Metastatic Liver Carcinoma in the Lung (tissue), 2 donors: Measurements from ENCODE around the genes PYROXD2 and ABCC2.

DNA sequence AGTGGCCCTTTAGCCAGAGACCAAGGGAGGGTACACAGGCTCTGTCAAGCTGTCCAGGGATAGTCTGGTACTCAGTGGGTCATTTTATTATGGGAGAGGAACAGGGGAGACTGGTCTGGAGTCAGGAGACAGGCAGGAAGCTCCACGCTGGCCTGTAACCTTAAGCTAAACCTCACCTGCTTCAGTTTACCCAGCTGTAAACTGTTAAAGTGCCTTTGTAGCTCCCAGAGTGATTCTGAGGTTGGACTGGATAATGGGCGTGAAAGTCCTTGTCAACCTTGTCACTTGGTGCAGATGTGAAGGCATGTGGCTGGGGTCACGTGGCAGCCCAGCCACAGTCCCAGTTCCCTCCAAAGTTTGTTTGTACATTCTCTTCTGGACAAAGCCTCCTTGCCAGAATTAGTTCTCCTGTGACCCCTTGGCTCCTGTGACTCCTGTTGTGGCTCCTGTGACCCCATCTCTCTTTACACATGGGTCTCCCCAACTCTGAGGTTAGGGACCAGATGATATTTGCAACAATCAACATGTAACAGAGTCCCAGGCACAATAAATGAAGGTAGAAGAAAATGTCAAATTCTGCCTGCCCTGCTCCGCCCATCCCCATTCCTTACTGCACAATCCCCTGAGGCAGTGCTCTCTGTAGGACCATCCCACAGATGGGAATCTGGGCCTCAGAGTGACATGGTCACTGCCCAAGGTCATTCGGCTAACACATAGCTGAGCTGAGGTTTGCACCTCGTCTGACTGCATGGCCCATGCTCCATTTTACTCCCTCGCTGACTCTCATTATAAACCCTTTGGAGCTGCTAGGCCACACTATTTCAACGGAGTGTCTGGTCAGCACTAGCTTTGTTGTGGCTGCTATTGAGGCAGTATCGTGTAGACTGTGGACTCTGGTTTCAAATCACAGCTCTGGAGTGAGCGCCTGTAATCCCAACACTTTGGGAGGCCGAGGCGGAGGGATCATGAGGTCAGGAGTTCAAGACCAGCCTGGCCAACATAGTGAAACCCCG is 1.1 kb downstream of the HOGA1 start:
- PRO-cap, 2 experiments: no peak in any of the 2 experiments

- PRO-cap, 2 experiments: no peak in any of the 2 experiments
Measured at GRCh38 chr10:97673440-97674485, 13.3 kb downstream of the AVPI1 start.

DNA sequence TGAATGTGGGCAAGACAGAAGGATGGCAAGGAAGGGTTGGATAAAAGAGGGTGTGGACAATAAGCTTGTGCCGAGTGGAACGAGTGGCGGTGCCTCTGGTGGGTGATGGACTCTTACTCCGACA is 570 bp upstream of the MARVELD1 start:
- PRO-cap, 2 experiments: no peak in any of the 2 experiments

GRCh38 chr10:97726543-97727283 is 10.2 kb upstream of the ZFYVE27 start:
- PRO-cap, 2 experiments: no peak in any of the 2 experiments

DNA sequence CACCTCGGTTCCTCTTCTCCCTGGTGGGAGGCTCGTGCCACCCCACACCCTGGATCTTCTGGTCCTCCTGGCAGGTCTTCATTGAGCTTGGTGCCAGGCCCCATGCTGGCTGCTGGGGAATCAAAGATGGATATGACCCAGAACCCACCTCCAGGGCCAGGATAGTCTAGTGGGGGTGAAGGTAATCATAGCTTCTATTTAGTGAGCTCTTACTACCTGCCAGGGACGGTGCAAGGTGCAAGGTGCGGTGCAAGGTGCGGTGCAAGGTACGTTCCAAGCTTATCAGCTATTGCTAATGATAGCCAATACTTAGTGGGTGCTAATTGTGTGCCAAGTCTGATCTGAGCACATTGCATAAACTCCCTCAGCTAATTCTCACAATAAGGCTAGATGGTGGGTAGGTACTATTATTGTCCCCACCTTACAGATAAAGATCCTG is 604 bp upstream of the SFRP5 start:
- PRO-cap, 2 experiments: no peak in any of the 2 experiments

GRCh38 chr10:97796563-97797093 is 24.8 kb upstream of the SFRP5 start:
- PRO-cap, 2 experiments: no peak in any of the 2 experiments

GRCh38 chr10:97848939-97849430 is 658 bp upstream of the GOLGA7B start:
- PRO-cap, 2 experiments: no peak in any of the 2 experiments

GRCh38 chr10:98243805-98244466 is 24.1 kb downstream of the LOXL4 start:
- PRO-cap, 2 experiments: no peak in any of the 2 experiments

DNA sequence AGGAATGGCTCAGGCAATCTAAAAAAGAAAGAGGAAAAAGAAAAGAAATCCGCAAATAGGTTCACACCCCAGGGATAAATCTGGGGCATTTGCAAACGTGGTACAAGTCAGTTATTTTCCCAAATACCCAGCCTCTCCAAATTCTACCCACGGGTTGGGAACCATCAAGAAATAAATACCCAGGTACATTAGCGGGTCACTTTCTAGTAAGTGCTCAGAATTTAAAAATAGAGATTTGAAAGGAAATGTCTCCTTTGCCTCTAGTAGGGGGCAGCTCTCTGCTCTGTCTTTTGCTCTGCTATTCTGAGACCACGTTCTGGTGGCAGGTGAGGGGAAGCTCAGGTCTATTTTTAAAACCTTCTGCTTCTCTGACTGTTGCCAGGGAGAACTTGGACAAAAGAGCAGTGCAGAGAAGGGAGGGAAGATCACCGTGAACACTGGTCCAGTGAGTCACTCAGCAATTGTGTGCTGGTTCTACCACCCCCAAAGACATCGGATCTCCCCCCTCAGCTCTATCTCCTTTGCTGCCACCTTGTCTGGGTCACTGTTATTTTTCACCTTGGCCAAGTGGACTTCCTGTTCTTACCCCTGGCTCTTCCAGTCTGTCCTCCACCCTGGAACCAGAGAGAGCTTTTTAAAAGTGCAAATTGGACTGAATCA is 72.3 kb upstream of the LOXL4 start:
- PRO-cap, 2 experiments: no peak in any of the 2 experiments

DNA sequence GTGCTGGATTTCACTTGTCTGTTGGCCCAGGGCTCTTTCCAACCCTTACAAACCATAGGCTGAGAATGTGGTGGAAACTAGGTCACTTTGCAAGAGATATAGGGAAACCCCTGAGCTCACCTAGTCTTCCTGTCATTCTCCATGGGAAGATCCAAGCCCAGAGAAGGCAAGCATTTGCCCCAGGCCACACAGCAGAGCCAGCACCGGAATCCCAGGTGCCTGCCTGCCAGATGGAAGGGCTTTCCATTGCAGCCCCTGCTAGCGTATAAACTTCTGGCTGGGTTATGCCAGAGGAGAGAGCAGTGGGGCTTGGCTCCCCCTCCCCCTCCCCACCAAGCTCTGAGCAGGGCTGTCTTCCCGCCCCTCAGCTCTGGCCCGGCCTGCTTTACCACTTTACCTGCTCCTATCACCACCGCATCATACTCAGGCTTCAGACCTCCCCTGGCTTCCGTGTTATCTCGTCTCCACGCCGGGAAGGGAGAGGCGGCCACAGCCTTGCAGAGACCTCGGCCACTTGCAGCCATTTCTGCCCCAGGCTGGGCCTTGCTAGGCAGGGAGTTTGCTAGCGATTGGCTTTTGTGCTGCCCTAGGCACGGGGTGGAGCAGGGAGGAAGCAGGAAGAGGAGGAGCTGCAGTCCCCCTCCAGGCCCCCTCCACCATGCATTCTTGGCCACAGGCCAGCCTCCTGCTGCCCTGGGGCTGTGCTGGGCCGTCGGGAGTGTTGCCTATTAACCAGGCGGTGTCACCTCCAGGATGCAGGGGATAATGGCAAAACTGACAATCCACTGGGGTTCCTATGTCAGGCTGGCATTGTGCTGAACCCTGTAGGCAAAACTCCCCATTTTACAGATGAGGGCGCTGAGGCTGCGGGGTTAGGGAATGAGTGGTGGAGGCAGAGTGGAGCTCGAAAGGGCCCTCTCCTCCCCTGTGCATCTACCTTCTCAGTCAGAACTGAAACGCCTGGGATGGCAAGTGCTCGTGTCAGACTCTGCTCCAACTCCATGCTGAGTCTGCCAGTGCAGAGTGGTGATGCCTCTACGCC is at the start of gene PYROXD2:
TSS of gene PYROXD2 (minus strand) at position 571 of the 1,042 bp plus-strand sequence.
- PRO-cap, 2 experiments: peak in 2 of 2 experiments; most common minus-strand start position 528 of the sequence (in 1)

- PRO-cap, 2 experiments: no peak in any of the 2 experiments
Measured at GRCh38 chr10:98567478-98567677, 120.6 kb upstream of the HPS1 start.

DNA sequence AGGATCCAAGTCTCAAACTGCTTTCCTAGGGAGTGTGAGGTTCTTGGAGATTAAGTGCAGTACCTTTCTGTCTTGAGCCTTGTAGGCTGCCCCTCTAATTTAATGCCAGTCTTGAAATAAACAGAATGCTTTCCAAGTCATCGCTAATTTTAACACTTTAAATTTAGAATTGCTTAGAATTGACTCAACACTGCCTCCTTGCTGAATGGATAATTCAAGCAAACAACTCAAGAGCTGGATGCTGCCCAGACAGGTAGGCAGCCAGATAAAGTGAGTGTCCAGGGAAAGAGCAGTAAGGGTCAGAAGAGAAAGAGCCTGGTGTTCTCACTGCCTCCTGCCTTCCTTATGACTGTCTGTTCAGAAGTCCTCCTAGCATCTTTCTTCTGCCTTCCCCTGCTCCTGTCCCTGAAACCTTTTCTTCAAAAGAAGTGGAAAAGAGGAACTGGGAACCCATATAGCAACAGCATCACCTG is 3.0 kb upstream of the GOT1 start:
- PRO-cap, 2 experiments: no peak in any of the 2 experiments

GRCh38 chr10:99533924-99534773 is 1.4 kb downstream of the NKX2-3 start:
- PRO-cap, 2 experiments: no peak in any of the 2 experiments

DNA sequence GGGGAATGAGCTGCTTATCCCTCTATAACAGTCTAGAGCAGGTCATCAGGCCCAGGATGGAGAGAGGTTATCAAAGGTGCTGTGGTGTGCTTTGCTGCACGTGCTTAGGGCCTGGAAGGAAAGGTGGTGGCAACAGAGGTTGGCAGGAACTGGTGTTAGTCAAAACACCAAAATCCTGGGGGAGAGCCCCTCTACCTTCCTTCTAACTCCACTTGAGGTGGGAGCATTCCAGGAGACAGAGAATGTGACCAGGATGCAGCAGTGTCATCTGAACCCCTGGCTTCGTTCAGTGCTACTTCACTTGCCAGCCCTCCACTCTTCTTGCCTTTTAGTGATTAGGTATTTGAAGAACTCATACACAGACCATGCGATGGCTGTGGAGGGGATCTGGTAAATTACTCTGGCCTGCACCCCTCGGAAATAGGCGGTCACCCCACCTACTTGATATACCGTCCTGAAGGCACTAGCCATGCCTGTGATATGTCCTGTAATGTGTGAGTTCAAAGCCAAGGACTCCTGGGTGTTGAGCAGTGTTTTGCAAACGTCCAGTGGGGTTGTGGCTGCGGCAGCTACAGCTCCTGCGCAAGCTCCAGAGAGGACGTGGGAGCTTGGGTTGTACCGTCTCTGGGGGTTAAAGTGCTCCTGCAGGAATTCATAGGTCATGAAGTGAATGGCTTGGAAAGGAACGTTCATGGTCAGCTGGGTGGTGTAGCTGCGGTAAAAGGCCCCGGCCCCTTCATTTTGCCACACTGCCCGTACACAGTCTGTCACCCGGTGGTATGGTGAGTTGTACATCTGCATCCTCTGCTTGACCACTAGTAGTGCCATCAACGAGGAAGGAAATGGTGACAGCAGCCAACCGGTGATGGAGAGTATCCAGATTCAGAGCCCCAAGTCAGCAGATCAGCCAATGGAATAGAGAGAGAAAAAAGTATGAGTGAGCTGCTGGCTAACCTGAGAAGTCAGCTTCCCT is 9.4 kb downstream of the SLC25A28 start:
- PRO-cap, 2 experiments: no peak in any of the 2 experiments

DNA sequence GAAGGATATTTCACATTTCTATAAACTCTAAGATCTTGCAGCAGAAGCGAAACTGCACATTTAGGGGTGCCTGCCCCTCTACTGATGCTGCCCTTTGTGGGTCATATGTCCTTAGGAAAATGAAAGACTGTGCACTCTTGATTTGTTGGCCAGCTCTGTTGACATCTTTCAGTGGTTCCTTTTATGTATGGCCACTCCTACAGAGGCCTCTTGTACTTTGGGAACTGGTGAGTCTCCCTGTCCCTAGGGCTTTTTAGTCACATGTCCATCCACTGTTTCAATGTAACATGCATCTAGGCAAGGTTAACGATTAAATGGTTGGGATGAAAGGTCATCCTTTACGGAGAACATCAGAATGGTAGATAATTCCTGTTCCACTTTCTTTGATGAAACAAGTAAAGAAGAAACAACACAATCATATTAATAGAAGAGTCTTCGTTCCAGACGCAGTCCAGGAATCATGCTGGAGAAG is at the start of gene ABCC2:
TSS of gene ABCC2 (plus strand) at position 256 of the 472 bp plus-strand sequence.
- PRO-cap, 2 experiments: peak in 1 of 2 experiments; most common plus-strand start position 306 of the sequence (in 1); most common minus-strand start position 160 of the sequence (in 1)

- PRO-cap, 2 experiments: peak in 1 of 2 experiments; most common minus-strand start chr10:99784114 (in 1)
Measured at GRCh38 chr10:99783832-99784449, 1.5 kb downstream of the ABCC2 start.

DNA sequence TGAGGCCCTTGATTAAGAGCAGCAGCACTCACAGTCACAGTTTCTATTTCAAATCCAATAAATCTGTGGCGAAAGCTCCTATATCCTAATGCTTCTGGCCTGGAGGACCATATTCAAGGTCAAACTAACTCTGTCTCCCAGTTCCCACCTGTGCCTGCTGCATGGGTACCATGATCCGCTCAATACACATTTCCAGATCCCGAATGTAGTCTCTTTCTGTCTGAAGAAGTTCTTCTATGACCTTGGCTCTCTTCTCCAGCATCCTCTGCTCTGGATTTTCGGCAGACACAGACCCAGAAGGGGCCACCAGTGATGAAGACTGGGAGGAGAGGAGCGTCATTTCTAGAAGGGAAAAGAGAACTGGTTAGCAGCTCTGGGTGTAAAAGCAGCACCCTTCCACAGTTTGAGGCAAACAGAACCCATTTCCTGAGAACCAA is 100.9 kb downstream of the DNMBP start:
- PRO-cap, 2 experiments: no peak in any of the 2 experiments

- PRO-cap, 2 experiments: no peak in any of the 2 experiments
Measured at GRCh38 chr10:99913379-99914399, 96.1 kb downstream of the DNMBP start.

DNA sequence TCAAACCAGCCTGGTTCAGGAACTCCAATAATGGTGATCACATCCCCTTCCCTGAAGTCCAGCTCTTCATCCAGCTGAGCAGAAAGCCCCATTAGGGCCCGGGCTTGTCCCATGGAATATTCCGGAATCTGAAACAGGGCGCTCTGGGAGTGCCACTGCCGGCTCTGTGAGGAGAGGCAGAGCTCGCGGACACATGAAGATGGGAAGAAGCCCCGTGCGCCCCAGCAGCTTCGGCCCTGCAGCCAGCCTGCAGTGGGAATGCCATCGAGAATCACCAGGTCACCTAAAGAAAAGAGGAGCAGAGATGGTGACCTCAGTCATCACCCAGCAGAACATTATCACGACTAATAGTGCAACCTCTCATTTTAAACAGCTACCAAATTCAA is 52.8 kb downstream of the DNMBP start:
- PRO-cap, 2 experiments: no peak in any of the 2 experiments

GRCh38 chr10:100285343-100285799 is 1.1 kb downstream of the BLOC1S2 start:
- PRO-cap, 2 experiments: no peak in any of the 2 experiments